GM12892 (cell line): ENCODE measurements around a stretch of chr17.

- RRBS = 2% methylated on average over 10 of the region's 22 CpGs
Measured at GRCh38 chr17:48593883-48594237, 281 bp upstream of the HOXB5 start.

DNA sequence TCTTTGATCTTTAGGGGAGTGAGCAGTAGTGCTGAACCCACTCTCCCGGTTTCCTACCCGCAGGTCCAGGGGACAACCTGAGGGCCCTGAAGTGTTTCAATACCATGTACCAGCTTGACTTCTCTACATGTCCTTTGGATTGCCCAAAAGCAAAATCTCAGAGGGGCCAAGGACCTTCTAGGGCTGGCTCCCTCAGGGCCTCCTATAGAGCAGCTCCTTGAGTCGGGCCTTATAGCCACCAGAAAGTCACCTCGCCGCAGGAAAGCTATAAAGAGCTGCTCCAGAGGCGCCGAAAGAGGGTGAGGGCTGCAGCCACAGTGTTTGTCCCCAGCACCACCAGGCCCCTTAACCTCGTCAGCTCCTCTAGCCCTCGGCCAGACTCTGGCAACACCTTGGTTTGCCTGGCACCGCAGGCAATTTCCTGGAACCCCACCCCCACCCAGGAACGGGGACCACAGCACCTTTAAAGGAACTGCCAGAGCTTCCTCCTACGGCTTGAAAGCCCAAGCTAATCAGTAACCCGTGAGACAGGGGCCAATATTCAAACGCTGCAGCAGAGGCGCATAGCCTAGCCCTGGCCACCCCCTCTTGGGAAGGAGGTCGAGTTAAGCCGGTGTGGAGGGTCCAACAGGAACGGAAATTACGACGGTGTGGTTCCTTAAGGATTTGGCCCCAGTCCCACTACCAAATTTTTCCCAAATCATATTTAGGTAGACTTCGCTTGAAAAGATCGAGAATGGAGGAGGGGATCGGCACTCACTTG lies 3.2 kb downstream of the HOXB6 start:
- RRBS = no CpG with 5 or more reads among the region's 23 CpGs

- RRBS = no CpG with 5 or more reads among the region's 18 CpGs
Measured at GRCh38 chr17:48611258-48611636, 430 bp upstream of the HOXB7 start.

- RRBS = no CpG with 5 or more reads among the region's 70 CpGs
Measured at GRCh38 chr17:48614003-48615013, 784 bp downstream of the HOXB8 start.

DNA sequence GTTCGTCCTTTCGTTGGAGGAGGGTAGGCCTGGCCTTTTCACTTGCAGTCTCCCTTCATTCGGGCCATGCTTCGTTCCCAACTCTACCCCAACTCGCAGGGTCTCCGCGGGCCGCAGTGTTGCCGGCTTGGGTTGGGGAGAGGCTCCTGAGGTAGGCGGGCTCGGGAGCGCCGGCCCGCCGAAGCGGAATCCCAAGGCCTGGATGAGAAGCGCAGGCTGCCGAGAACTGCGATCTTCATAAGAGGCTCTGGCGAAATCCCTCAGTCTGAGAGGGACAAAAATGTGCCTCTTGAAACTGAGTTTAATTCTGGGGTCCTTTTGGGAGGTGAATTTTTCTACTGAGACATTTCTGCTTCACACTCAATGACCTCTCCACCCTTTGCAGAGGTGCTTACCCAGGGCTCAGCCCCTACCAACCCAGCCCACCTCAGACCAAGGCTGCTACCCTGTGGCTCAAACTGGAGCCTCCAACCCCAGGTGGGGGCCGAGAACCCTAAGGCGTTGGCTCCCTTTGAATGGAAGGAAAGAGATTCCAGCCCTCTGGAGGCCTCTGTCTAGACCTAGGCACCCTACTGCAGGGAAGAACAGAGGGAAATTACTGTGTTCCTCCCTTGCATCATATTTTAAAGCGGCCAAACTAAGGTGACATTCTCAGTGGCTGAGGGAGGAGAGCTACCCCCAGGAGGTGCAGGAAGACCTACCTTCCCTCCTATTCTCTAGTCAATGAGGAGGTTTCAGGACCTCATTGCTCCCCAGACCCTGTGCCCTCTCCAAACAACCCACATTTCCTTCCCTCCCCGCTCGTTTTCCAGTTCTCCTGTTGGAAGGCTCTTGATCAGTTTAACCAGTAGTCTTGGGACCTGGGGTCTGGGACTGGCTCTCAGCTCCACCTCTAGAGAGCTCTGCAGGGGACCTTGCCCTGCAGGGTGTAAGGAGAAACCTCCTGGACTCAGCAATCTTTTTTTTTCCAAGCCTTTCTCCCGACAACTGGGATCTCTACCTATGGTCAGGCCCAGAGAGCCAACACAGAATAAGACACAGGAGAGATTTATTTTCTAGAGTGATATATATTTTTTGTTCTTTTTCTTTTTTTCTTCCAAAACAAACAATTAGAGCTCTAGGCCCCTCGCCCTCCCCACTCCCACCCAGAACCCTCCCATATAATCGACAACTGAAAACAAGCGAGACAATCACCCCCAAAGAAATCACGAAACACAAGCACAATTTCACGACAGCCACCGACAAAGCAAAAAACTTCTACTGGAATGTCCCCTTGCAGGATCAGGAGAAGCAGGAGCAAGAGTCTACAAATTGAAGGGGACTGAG lies 5.5 kb upstream of the HOXB8 start:
- RRBS = 54% methylated on average over 5 of the region's 32 CpGs

DNA sequence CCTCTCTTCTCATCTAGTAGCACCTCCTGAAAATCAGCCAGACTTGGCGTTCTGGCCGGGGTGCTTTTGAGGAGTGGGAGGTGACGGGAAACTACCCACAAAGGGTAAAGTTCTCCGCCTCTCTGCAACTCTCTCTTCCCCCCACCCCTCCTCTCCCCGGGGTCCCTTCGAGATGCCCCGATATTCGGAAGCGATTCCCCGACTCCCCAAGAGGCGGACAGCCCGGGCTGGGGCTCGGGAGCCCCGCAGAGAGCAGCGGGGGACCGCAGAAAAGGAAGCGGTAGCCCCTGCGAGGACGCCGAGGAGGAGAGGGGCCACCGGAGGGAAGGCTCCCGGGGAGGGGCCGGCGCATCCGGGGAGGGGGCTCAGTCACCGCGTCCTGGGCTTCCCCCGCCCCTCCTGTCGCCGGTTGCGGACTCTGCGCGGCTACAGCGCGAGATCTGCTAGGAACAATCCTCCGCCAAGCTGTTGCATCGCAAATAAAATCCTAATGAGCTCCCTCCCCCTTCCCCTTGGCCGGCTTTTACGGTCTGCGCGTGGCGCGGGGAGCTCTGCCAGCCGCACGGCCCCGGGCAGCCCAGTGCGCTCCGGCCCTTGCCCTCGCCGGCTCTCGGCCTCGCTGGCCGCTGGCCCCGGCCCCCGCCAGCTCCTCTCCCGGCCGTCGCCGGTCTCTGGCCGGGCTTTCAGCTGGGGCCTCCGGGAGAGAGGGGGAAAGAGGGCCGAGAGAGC lies 1.2 kb downstream of the HOXB9 start:
- RRBS = 4% methylated on average over 14 of the region's 62 CpGs

GRCh38 chr17:48627570-48628189 lies 1.5 kb upstream of the HOXB9 start:
- RRBS = no CpG with 5 or more reads among the region's 16 CpGs

- RRBS = 34% methylated on average over 1 of the region's 9 CpGs
Measured at GRCh38 chr17:48628264-48628568, 2.1 kb upstream of the HOXB9 start.

DNA sequence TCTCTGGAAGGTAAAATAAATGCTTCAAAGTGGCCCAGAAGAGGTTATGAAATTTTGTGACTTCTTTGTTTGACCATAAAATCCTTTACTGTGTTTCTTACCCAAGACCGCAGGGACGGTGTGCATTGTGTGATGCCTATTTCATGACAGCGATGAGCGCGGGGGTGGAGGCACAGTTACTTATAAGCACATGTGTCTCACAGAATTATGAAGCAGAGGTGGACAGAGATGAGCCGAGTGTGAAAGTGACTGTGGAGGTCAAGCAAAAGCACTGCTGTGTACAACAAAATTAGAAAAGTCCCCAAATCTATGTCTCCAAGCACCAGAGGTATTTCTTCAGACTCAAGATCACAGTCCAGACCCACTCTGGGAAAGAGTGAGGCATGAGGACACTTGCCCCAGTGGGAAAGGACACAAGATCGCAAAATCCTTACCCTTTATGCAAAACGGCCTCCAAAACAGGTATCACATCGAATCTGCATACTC lies 4.2 kb upstream of the HOXB9 start:
- RRBS = no CpG with 5 or more reads among the region's 9 CpGs

- RRBS = 70% methylated on average over 15 of the region's 80 CpGs
Measured at GRCh38 chr17:48718255-48719420, 3.7 kb downstream of the PRAC1 start.

DNA sequence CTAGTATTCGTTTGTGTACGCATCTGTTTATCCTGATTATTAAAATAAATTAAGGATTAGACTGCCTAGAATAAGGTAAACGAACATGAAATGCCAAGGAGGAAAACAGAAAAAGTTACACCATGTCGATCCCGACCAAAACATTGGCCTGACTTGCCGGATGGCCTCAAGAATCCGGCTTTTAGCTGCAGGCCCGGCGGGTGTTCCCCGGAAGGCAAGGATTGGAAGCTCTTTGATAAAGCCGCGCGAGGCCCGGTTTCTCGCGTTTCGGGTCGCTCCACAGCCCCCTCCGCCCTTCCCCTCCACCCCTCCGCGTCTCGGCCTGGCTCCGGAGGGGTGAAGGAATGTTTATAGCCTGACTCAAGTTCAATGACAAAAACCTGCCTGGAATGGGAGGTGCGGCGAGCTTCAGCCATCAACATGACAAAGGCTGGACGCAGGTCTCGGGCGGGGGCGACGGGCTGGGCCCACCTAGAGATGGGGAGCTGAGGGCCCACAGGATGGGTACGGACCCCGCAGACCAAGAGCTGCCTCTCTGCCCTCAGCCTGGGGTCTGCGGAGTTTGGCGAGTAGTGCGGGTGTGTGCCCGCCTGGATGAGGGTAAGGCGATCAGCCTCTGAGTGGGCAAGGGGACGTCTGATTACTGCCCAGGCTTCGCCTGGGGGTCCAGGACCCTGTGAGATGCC lies 2.6 kb downstream of the PRAC1 start:
- RRBS = 28% methylated on average over 9 of the region's 39 CpGs

DNA sequence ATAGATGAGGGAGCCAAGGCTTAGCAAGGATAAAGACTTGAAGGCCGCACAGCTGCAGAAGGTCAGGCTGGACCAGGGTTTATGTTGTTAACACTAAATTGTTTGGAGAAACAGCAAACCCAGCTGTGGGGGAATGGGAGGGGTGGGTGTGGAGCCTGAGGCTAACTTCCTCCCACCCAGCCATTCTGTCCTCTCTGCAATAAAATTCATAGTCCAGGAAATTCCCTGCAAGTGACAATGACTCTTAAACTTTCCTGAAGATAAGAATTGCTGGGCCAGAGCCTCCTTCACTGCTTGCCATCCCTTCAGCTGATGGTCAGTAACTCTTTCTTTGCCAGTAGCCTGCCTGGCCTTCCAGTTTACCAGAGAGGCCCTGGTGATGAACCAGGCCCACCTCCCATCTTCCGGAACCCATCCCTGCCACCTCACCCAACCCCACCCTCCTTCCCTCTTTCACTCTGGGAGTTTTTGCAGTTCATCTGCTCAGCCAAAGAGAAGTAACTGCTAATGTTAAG lies 19.3 kb upstream of the ATP5MC1 start:
- RRBS = no CpG with 5 or more reads among the region's 2 CpGs

DNA sequence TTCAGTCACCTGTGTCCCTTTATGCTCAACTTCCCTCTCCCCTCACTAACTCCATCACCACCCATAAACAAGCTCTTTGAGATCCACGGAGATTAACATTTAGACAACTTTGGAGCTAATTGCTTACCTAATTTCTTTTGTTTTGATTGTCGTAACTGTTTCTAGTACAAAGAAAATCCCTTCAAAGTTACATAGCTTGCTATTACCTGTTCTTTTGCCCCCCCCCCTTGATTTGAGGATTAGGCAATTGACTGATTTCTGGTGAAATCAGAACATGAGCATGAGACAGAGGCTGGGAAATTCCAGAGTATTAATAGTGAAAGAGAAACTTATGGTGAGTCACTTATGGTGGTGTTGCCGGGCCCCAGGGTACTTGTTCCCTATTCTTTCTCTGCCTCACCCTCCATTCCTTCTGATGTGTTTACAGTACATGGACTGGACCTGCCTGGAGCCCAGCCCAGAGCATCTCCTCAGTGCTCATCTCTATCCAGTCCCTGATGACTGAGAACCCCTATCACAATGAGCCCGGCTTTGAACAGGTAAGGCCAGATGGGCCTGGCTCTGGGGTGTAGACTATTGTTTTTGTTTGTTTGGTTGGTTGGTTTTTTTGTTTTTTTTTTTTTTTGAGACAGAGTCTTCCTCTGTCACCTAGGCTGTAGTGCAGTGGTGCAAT lies 7.6 kb downstream of the UBE2Z start:
- RRBS = no CpG with 5 or more reads among the region's 4 CpGs

DNA sequence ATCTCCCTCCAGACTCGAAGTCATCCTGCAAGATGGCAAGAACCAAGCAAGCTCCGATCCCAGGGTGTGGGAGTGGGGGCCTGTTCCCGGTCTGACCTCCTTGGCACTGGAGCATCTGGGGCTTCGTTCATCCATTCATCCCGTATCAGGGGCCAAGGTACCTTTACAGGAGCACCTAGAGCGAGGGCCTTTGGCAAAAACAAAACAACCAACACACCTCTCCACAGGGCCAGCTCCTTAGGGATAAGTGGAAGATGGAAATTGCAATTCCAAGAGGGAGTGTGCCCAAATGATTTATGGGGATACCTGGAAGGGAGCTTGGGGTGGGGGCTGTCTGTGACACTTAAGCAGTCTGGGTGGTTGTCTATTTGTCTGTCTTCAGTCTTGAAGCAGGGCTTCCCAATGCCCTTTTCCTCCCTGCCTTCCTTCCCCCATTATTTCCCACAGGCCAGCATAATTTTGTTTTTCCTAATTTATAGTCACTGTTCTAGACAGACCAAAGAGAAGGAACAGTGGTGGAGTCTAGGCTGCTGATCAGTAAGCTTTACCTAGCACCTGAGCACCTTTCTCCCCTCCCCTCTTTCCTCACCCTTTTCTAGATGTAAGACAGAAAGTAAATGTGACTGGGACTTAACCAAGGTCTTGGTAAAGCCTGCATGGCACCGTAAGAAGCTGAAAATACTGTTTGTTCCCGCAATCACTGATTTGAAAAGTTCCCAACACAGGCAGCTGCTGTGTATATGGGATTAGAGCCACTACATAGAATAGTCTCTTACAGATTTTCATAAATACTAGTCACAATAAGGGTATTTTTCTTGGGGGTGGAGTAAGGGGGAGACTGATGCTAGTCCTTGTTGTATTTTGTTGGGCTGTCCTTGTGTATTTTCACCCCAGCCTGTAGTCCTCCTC lies 17.2 kb downstream of the SNF8 start:
- RRBS = no CpG with 5 or more reads among the region's 8 CpGs

- RRBS = 1% methylated on average over 4 of the region's 40 CpGs
Measured at GRCh38 chr17:48997694-48998157, 541 bp downstream of the IGF2BP1 start.

DNA sequence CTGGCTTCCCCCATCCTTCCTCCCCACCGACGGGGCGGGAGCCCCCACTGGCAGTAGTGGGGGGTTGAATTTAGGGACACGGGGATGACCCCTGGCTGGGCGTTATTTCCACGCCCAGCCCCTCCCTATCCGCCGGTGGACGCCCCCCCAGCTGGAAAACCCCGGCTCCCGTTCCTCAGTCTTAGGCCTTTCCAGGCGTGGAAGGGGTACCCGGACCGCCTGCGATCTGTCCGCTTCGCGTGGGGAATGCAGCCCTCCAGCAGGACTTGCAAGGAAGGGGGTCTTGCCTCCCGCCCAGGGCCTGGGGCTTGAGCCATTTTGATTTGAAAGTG lies 939 bp downstream of the IGF2BP1 start:
- RRBS = no CpG with 5 or more reads among the region's 19 CpGs

GRCh38 chr17:48999147-48999701 lies 2.0 kb downstream of the IGF2BP1 start:
- RRBS = no CpG with 5 or more reads among the region's 13 CpGs

DNA sequence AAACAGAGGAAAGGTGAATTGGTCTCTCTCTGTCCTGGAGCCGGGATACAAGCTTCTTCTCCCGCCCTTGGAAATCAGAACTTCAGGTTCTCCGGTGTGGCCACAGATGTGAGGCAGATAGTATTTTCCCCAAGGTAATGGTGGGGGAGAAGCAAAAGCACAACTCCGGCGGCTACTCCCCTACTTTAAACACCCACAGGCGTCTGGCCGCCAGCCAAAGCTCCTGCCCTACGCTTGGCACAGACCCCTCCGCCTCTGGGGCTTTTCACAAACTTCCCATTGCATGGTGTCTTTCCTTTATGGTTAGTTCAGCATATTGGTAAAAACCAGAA lies 39.5 kb upstream of the B4GALNT2 start:
- RRBS = 89% methylated on average over 2 of the region's 9 CpGs

DNA sequence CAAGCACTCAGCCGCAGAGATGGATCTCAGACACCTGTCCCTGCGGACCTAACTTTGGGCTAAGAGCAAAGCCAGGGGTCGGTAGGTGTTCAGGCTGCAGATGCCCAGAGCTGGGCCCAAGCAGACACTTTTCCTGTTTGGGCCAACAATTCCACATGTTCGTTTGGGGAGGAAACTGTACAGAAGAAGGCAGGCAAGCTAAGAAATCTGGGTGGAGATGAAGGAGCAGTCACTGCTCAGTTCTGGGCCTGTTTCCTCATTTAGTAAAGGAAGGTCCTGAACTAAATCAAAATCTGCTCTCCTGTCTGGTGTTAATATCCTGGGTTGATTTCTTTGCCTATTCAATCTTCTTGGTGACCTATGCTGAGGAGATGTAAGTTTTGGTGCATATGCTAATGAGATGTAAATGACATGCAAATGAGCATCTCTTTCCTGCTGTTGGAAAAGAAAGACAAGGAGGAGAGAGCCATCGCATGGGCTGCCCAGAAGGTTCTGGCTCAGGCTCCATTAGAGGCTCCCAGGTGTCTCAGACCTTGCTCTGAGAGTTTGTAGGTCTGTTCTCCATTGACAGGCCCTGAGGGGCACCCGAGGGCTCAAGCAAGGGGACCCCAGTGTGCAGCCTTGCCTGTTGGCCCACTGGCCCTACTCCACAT lies 3.2 kb downstream of the ABI3 start:
- RRBS = no CpG with 5 or more reads among the region's 6 CpGs

GRCh38 chr17:49216995-49217714 lies 6.6 kb downstream of the ABI3 start:
- RRBS = no CpG with 5 or more reads among the region's 10 CpGs